SUDHL5 (cell line): ENCODE measurements around a stretch of chr5.

GRCh38 chr5:193949-194704 is 2.8 kb downstream of the LRRC14B start:
- PRO-cap = no peak

GRCh38 chr5:224198-224764 is 6.2 kb downstream of the SDHA start:
- PRO-cap = no peak

DNA sequence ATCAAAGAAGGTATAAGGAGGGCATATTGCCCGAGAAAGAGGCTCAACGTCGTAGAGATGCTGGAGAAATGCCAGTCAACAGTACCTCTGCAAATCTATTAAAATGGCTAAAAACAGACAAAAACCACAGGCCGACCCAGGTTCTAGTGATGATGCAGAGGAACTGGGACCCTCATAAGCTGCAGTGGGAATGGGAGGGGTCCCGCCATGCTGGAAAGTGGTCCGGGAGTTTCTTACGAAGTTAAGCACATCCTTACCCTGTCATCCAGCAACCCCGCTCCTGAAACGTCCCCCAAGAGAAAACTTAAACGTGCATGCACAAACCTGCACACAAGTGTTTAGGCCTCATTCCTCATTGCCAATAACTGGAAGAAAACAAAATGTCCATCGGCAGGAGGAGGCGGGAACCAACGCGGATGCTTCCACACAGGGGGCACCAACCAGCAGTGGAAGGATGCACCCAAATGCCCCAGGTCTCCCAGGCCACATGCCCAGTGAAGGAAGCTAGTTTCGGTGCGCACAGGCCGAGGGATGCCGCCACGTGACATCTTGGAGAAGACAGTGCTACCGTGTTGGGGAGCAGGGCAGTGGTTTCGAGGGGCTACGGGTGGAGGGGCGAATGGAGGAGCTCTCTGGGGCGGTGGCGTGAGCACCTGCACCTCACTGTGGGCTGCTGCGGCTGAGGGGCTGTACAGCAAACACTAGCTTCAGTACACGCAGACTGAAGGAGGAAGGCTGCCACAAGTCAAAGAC is 23.1 kb downstream of the PDCD6 start:
- PRO-cap = no peak

- PRO-cap = no peak
These were observed 4.4 kb upstream of the AHRR start for GRCh38 chr5:317159-317491.

DNA sequence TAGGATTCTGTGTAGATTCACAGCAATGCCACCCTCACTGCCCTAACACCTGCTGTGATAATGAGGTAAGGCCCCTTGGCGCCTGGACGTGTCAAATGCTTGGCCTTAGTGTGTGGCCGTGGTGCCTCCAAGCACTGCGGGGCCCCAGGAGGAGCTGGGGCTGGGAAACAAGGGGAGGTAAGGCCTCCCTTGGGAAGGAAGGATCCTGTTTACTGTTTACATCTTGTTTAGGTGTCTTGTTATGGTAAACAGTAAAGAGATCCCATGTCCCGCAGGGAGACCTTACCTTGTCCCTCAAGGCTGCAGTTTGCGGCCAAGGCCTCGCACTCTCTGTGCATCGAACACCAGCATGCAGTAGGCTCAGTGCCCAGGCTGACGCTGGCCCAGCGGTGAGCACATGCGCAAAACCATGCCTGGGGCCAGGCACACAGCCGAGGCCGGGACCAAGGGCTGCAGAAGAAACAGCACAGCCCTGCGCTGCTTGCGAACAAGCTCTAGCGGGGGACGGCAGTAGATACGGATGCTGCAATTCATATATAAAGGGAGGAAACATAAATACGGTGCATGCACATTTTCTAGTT is 24.2 kb downstream of the AHRR start:
- PRO-cap = no peak

- PRO-cap = bidirectional peak, plus-strand start at chr5:415563, minus-strand start at chr5:415233; bidirectional peak, plus-strand start at chr5:415735, minus-strand start at chr5:415580
These were observed 27.5 kb upstream of the EXOC3 start for GRCh38 chr5:415159-416269.

- PRO-cap = no peak
These were observed 610 bp upstream of the EXOC3 start for GRCh38 chr5:442139-442993.

DNA sequence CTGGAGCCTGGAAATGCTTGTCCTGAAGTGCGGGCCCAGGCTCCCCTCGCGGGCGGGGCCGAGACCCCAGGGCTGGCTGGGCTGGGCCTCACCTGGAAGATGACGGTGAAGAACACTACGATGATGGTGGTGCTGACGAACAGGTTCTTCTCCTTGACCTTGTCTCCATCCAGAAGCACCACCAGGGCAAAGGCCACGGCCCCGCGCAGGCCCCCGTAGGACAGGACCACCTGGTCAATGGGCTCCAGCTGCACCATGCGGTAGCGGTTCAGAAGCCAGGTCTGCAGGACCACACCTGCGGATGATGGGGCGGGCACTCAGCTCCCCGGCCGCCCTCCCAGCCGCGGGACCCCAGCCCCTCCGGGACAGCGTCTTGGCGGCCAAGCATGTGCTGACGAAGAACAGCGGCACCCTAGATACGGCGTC is 39.5 kb downstream of the EXOC3 start:
- PRO-cap = no peak

DNA sequence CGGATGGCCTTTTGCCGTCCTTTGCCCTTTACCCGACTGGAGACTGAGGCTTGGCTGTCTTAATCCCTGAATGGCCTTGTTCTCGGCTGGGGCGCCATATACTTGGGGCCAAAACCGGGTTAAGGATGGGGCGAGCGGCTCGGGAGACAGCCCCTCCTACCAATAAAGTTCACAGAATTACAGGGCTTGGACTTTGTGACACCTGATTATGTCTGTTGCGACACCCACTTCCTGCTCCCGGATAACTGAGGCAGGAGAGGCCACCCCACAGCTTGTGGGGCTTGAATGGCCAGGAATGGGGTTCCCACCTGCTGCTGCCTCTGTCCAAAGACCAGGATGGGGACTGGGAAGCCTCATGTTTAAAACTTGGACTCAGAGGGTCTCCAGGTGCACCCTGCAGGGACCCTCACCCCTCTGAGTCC is 22.4 kb upstream of the SLC9A3 start:
- PRO-cap = no peak

DNA sequence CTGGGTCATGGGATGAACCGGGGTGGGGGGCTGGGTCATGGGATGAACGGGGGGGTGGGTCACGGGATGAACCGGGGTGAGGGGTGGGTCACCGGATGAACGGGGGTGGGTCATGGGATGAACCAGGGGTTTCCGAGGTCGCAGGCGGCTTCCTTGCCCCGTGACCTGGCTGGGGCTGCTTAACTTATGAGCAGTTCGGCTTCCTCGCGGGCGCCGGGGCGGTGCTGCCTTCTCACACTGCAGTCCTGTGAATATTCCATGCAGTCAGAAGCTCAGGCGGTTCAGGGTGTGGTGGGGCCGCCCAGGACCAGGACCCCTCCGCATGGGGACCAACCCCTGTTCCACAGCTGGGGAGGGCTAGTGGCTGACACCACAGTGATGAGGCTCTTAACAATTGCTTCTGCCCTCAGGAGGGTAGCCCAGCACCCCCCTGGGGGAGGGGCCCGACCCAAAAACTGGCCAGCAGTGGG is 30.8 kb upstream of the SLC9A3 start:
- PRO-cap = no peak

- PRO-cap = no peak
These were observed 26.1 kb downstream of the TPPP start for GRCh38 chr5:666787-667737.

DNA sequence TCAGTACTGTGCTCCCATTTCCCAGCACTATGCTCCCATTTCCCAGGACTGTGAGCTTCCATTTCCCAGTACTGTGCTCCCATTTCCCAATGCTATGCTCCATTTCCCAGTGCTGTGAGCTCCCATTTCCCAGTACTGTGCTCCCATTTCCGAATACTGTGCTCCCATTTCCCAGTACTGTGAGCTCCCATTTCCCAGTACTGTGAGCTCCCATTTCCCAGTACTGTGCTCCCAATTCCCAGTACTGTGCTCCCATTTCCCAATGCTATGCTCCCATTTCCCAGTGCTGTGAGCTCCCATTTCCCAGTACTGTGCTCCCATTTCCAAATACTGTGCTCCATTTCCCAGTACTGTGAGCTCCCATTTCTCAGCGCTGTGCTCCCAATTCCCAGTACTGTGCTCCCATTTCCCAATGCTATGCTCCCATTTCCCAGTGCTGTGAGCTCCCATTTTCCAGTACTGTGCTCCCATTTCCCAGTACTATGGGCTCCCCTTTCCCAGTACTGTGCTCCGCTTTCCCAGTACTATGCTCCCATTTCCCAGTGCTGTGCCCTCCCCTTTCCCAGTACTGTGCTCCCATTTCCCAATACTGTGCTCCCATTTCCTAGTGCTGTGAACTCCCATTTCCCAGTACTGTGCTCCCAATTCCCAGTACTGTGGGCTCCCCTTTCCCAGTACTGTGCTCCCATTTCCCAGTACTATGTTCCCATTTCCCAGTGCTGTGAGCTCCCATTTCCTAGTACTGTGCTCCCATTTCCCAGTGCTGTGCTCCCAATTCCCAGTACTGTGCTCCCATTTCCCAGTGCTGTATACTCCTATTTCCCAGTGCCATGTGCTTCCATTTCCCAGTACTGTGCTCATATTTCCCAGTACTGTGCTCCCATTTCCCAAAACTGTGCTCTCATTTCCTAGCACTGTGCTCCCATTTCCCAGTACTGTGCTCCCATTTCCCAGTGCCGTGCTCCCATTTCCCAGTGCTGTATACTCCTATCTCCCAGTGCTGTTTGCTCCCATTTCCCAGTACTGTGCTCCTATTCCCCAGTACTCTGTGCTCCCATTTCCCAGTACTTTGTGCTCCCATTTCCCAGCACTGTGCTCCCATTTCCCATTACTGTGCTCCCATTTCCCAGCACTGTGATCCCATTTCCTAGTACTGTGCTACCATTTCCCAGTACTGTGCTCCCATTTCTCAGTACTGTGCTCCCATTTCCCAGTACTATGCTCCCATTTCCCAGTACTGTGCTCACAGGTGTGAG is 17.9 kb upstream of the TPPP start:
- PRO-cap = no peak

DNA sequence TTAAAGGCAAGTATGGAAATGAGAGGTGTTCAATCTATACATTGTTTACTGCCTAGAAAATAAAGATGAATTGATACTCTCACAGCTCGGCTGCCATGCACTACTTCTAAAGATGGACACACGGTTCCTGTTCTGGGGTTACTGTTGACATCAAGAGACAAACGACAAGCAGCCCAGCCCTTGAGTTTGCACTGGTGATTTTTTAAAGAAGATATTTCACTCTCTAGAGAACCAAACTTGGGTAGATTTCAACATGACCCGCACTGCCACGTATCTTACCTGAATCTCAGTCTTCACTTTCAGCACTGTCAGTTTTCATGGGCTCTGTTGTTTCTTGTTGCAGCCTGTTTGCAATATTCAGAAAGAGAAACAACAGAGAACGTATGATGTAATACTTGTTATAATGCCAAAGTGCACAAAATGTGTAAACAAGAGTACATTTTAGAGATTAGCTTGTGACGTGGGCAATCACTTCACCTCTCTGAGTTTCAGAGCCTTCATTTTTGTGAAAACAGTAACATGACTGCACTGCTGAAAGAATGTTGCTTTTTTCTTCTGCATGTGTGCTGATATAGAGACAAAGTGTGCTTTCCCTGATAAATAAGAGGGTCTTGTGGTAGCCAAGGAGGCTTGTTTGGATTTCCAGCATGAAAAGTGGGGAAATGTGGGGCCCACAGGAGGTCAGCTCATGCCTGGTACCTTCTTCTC is 16.4 kb upstream of the ZDHHC11B start:
- PRO-cap = no peak

GRCh38 chr5:1059954-1060715 is 51.5 kb downstream of the NKD2 start:
- PRO-cap = no peak

DNA sequence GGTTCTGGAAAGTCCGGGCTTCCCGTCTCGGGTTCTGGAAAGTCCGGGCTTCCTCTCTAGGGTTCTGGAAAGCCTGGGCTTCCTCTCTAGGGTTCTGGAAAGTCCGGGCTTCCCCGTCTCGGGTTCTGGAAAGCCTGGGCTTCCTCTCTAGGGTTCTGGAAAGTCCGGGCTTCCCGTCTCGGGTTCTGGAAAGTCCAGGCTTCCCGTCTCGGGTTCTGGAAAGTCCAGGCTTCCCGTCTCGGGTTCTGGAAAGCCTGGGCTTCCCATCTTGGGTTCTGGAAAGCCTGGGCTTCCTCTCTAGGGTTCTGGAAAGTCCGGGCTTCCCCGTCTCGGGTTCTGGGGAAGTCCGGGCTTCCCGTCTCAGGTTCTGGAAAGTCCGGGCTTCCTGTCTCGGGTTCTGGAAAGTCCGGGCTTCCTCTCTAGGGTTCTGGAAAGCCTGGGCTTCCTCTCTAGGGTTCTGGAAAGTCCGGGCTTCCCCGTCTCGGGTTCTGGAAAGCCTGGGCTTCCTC is 29.6 kb downstream of the SLC12A7 start:
- PRO-cap = no peak

DNA sequence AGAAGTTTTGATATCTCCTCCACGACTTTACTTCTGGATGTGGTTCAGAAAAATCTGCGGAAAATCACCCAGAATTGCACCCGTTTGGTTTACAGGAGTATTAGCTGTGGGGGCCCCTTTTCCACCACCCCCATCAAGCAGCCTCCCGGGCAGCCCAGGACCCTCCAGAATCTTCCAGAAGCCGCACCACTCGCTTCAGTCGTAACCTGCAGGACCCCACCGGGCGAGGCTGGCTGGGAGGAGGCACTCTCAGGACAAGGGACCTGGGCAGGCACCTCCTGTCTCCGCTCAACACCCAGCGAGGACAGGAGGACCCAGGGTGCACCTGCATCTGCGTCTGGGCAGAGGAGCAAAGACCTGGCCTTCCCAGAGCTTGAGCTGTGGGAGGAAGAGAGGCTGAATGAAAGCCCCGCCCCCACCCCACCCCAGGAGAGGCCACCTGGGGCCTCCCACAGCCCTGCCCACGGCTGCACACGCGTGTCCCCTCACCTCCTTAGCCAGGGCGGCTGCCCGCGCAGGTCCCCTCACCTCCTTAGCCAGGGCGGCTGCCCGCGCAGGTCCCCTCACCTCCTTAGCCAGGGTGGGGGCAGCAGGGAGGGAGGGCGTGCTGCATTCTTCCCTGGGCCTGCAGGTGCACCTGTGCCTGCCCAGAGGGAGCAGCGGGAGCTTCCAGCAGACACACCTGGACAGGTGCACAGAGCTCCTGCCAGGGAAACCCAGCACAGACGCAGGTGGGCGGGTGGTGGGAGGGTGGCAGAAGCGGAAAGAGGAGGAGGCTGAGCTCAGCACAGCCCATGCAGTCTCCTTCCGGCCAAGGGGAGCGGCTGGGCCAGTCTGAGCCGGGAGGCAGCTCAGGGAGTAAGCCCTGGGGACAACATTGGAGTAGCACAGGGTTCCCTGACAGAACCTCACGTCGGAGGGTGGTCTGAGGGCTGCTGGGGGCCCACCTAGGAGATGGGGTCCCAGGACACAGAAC is 18.5 kb upstream of the SLC12A7 start:
- PRO-cap = no peak

DNA sequence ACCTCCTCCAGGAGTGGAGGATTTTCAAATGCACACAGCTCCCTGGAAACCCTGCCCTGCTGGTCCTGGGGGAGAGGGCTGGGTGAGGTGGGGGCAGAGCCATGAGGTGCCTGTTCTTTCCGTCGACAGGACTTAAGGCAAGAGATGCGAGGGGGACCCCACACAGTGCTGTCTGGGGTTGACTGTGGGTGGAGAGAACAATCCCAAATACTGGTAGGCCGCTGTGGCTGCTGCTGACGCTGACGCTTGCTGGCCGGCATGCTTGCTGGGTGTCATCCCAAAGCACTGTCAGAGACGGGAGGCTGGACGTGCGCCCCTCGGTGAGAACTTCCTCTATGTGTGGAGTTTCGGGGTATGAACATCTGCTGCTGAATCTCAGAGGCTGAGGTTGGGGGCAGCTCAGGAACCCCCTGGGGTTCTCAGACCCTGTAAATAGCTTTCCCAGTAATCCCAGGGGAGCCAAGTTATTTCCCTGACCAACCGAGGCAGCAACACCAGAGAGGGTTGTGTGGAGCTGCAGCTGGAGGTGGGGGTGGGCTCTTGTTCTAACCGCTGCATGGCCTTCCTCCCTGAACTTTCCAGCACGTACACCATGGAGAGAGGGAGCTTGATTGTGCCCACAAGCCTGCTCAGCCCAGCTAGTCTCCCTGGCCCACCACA is 21.6 kb upstream of the SLC12A7 start:
- PRO-cap = no peak

- PRO-cap = no peak
These were observed 43.9 kb upstream of the SLC12A7 start for GRCh38 chr5:1155443-1156433.

DNA sequence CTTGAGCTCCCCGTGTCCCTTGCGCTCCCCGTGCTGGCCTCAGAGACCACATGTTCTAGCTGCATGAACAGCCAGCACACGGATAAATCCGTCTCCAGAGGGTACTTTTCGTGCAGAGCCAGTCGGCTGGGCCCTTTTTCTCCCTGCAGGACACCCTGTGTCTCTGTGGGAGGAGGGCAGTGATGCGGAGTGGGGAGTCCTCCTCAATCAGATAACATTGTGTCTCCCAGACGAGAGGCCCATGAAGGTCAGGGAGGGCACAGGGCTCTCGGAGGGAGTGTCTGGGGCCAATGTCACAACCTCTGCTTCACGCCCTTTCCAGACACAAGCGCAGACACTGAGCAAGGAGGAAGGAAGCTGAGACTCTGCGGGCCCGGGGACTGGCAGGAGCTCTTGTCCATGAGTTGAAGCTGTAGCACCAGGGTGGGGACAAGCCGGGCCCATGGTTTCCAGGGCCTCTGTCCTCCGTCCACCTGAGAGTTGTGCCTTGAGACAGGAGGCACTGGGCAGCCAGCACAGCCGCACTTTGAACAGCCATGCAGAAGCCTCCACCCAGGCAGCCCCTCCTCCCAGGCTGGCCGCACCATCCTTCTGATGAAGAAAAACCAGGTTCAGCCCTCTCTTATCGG is 36.4 kb upstream of the SLC6A19 start:
- PRO-cap = no peak

DNA sequence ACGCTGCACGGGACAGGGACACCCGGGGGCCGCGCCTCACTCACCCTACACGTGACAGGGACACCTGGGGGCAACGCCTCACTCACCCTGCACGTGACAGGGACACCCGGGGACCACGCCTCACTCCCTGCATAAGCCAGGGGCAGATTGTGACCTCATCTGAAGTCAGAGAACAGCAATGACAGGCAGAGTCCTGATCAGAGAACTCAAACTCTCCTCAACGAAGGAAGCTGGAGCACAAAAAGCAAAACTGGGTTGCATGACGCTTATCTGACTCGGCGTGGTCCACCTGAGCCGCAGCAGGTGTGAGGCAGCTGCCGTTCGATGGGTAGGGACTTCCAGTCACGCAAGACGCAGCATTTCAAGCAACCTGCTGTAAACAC is 3.2 kb downstream of the TERT start:
- PRO-cap = no peak